Kidney epithelial cell (primary cell): ENCODE data around the genes PLEKHA8 and NOD1.

DNA sequence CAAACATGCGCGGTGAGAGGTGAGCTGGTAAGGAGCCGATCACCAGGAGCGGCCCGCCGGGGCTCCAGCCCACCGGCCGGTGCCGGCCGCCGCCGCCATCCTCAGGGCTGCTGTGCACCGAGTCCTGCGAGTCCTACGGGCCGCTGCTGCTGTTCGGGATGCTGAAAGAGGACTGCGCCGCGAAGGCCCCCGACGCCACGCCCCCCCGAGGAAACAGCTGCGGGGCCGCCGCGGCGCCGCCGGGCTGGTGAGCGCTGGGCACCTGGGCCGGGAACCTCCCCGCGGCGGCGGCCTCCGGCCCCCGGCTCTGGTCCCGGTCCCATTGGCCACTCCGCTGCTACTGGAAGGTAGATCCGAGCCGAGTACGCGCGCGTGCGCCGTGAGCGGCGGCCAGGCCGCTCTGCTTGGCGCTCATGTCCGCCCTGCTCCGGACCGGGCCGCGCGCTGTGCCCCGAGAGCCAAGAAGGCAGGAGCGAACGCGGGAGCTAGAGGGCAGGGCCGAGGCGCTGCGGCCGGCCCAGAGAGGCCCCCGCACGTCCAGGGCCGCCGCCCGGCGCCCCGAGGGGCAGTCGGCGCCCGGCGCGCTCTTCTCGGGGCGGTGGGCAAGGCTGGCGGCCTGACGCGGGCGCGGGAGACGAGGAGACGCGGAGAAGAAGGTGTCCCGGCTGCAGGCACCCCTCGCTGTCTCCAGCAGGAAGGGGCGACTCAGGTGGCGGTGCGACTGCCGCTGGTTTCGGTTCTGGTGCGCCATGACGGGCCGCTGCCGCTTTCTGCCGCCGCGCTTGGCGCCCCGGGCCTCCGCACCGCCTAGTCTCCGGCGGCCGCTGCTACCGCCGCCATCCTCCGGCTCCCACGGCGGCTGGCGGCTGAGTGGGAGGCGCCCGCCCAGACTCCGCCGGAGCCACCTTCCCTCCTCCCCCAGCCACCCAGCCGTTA lies 121.3 kb upstream of the WIPF3 start:
- RAMPAGE, long total RNA = no peak
- RRBS = no CpG with 5 or more reads among the region's 121 CpGs

GRCh38 chr7:30028119-30029015 lies at the start of gene PLEKHA8:
PLEKHA8 (plus strand) TSS chr7:30028412.
- RAMPAGE, long total RNA = no peak
- RRBS = 1% methylated on average over 41 of the region's 100 CpGs

DNA sequence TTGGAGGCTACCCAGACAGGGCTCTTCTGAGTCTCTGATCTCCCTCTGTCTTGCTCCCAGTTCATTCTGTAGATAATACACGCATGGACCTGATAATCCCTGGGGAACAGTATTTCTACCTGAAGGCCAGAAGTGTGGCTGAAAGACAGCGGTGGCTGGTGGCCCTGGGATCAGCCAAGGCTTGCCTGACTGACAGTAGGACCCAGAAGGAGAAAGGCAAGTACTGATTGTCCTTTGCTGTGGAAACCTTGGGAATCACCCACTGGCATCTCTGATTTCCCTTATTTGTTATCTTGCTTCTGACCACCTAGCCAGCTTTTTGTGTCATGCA lies 17.9 kb downstream of the PLEKHA8 start:
- RAMPAGE, long total RNA = no peak
- RRBS = no CpG with 5 or more reads among the region's 2 CpGs

- RAMPAGE, long total RNA = no peak
- RRBS = no CpG with 5 or more reads among the region's 2 CpGs
These were observed 41.6 kb upstream of the MTURN start for GRCh38 chr7:30093218-30093635.

DNA sequence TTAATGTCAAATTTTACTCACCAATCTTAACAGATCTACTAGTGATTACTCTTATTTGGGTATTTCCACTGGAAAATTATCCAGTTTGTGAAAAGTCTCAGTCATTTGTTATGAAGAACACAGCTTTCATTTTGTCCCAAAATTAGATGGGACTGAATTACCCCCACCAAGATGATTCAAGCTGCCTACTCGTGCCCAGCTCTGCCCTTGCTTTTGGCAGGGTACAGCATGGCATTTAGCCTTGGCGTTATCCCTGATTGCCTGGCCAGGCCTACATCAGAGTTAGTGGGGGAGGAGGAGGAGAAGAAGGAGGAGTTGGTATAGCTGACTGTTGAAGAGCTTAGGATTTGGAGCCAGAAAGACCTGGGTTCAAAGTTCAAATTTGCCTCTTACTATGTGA lies 47.4 kb downstream of the MTURN start:
- RAMPAGE, long total RNA = no peak
- RRBS = no CpG with 5 or more reads among the region's 2 CpGs

GRCh38 chr7:30238955-30239668 lies 45.3 kb upstream of the ZNRF2 start:
- RAMPAGE, long total RNA = no peak

DNA sequence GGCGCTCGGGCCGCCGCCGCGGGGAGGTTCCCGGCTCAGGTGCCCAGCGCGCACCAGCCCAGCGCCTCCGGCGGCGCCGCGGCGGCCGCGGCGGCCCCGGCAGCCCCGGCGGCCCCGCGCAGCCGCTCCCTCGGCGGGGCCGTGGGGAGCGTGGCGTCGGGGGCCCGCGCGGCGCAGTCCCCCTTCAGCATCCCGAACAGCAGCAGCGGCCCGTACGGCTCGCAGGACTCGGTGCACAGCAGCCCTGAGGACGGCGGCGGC lies 1.0 kb downstream of the ZNRF2 start:
- RAMPAGE, long total RNA = no peak
- RRBS = under 1% methylated on average over 4 of the region's 44 CpGs

- RAMPAGE, long total RNA = no peak
- RRBS = no CpG with 5 or more reads among the region's 3 CpGs
These were observed 36.8 kb downstream of the ZNRF2 start for GRCh38 chr7:30321239-30321510.

DNA sequence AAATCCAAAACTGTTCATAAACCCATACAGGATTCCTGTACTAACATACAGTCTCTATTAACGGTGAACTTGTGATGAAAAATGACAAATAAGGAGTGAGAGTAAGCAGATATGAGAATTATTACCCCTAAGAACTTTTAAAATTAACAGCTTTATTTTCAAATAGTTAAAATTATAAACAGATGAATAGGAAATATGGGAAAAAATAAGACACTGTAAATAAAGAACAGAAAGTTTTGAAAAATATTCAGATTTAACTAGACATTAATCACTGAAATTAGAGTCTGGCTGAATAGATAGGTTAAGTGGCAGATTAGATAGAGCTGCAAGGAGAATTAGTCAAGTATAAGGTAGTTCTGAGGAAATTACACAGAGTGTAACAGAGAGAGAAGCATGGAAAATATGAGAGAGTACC lies 46.8 kb downstream of the ZNRF2 start:
- RAMPAGE, long total RNA = no peak
- RRBS = no CpG with 5 or more reads among the region's 1 CpG

- RAMPAGE, long total RNA = no peak
- RRBS = no CpG with 5 or more reads among the region's 4 CpGs
These were observed 45.7 kb downstream of the NOD1 start for GRCh38 chr7:30432806-30433380.

- RAMPAGE, long total RNA = no peak
- RRBS = under 1% methylated on average over 29 of the region's 79 CpGs
These were observed at the start of gene NOD1 for GRCh38 chr7:30478222-30479185. NOD1 (minus strand) TSS chr7:30478784.

DNA sequence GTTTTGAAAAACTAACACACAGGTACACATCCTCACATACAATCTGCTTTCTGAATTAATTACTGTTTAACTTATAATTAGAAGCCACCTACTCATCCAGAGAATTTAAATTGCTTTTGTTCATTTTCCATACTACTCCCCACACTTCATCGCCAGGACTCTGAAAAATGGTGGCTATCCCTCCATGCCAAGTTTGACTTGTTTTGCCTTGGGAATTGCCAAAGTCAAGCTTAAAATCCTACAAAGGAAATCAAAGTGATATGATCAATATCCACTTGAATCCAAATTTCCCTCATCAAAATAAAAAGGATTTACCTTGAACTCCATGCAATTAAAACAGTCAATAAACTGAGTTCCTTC lies 4.2 kb downstream of the GGCT start:
- RAMPAGE, long total RNA = no peak
- RRBS = no CpG with 5 or more reads among the region's 1 CpG

- RAMPAGE, long total RNA = no peak
- RRBS = no CpG with 5 or more reads among the region's 4 CpGs
These were observed 29.7 kb upstream of the GGCT start for GRCh38 chr7:30534295-30534670.

- RAMPAGE, long total RNA = no peak
- RRBS = no CpG with 5 or more reads among the region's 7 CpGs
These were observed 43.6 kb upstream of the GARS1 start for GRCh38 chr7:30550911-30551704.

GRCh38 chr7:30602864-30603741 lies 8.4 kb downstream of the GARS1 start:
- RAMPAGE, long total RNA = no peak
- RRBS = no CpG with 5 or more reads among the region's 5 CpGs

DNA sequence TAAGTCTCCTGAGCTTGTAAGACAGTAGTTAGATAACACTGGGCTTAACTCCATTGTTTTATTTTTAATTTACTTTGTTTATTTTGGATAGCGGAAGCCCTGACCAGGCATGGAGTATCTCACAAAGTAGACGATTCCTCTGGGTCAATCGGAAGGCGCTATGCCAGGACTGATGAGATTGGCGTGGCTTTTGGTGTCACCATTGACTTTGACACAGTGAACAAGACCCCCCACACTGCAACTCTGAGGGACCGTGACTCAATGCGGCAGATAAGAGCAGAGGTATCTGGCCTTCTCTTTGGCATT lies 37.4 kb downstream of the GARS1 start:
- RAMPAGE, long total RNA = no peak
- RRBS = no CpG with 5 or more reads among the region's 7 CpGs

- RAMPAGE, long total RNA = no peak
- RRBS = no CpG with 5 or more reads among the region's 6 CpGs
These were observed 24.7 kb upstream of the CRHR2 start for GRCh38 chr7:30706960-30707409.

DNA sequence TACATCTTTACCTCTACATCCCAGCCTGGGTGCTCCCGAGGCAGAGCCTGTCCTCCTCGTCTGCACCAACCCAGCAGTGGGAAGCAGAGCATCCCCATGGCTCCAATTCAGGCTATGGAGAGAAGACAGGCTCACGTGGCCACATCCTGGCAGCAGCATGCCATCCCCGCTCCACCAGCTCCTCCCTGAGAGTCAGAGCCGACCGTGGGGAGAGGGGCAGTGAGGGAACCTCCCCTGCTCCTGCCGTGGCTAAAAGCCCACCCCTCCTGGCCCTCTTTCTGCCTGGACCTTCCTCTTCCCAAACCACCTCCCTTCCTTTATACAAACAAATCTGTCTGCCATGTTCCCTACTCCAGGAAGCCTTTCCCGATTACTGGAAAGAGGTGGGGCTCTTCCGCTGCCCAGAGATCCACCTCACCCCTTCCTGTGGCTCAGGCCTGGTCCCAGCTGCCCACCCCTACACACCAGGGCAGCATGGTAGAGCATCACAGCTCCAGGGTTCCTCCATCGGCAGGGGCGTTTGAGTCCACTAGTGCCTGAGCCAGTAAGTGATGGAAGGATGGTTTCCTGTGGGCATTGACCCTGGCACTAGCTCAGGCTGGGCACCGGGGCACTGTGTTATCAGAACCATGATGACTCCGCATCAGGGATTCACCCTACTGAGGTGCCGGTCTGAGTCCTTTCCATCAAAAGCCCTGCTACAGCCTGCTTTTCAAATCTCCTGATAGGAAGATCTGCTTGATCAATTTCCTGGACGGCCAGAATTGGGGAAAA lies 10.7 kb upstream of the AQP1 start:
- RAMPAGE, long total RNA = no peak
- RRBS = 100% methylated on average over 2 of the region's 15 CpGs

DNA sequence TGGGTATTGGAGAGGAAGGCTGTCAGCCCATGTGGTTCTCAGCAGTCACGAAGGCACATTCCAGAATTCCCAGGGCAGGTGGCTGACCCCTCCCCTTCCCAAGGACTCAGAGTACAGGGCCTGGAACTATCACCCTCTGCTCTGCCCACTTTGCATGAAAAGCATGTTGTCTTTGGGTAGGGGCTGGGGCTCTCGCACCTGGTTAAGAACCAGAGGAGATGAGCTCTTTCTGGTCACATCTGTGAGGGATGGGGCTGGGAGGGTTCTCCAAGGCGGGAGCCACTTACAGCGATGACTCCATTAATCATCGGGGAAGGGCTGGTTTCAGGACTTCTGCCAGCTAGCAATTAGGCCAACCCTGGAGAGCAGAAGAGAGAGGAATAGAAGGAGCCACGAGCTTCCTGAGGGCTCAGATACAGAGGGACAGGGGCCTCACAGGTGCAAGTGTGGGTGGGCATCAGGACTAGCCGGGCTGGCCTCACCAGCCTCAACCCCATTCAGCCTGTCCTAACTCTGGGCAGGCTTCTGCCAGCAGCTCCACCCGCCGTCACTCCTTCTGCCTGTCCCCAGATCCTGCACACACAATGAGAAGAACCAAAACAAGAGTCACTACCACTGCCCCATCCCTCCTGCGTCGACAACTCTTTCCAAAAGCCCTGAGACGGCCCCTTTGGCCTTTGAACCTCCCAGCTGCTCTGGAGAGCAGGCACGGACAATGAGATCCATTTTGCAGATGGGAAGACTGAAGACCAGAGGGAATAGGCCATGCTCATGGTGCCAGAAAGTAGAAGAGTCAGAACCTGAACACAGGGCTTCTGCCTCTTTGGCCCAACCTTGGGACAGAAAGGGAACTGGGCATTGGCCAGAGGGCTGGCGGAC lies 8.5 kb downstream of the AQP1 start:
- RAMPAGE, long total RNA = no peak
- RRBS = no CpG with 5 or more reads among the region's 14 CpGs

DNA sequence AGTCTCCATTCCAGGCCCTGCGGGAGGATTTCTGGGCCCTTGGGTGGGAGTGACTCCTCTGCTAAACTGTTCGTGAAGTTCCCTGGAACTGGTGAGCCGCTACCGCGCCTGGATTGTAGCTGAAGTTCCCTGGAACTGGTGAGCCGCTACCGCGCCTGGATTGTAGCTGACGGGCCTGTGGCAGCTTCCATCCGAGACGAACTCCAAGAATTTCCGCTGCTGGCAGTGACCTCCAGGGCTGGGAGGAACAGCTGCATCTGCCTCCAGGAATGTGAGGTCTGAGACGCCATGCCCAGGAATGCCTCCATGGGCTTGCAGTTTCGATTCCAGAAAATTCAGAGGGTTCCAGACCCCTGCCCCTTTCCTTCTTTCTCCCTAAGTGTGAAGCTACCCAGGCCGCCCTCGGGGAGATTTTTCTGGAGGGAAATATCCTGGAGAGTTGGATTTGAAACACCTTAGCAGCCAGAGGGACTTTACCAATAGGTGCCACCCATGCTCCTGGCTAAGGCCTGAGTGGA lies 20.0 kb downstream of the AQP1 start:
- RAMPAGE, long total RNA = no peak
- RRBS = no CpG with 5 or more reads among the region's 16 CpGs